Epithelial cell of esophagus (primary cell): ENCODE results near the genes NEK10 and SLC4A7.

- RRBS, result no CpG with 5 or more reads among the region's 4 CpGs
Observed at GRCh38 chr3:24311651-24312535, 182.8 kb downstream of the THRB start.

- RRBS, result no CpG with 5 or more reads among the region's 2 CpGs
Observed at GRCh38 chr3:24363104-24363669, 131.5 kb downstream of the THRB start.

DNA sequence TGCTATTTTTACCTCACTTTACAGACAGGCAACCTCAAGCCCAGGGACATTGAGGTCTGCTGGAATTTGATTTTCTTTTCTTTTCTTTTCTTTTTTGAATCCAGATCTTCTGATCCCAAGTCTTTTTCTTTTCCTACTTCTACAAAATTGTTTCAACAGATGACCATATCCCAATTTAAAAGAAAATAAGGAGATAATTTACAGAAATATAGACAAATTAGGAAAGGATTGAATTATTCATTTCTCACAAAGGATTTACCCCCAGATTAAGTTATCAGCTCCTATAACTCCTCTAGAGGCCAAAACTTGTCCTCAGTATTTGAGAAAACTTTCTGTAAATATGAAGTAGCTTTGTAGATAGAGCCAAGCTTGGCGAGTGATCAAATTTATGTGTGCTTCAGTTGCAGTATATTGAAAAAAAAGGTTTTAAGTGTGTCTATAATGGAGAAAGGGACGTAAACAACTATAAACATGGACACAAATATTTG lies 118.9 kb downstream of the THRB start:
- RRBS, result no CpG with 5 or more reads among the region's 2 CpGs

DNA sequence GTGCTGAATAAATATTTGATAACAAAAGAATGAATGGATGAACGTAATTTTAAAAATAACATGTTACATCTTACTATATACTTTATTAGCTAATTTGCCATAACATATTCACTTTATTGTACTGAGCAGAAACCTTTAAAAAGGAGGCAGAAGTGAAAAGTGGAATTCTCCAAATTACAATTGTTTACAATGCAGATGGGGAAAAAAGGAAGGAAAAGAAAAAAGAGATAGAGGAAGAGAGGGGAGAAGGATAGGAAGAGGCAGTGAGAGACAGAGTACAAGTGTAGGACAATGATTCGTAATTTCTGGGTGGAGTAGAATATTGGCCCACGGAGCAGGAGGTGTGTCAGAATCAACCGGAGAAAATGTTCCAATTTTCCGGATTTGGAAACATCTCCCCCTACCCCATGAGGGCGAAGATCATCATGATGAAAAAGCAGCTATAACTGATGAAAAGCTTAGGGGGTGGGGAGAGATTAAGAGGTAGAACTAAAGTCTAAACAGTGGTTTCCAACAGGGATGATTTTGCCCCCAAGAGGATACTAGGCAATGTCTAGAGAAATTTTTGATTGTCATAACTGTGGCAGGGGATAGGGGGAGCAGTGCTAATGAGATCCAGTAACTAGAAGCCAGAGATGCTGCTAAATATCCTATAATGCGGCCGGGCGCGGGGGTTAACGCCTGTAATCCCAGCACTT lies 16.1 kb downstream of the THRB start:
- RRBS, result no CpG with 5 or more reads among the region's 11 CpGs

GRCh38 chr3:24494193-24494559 lies 474 bp downstream of the THRB start:
- RRBS, result 2% methylated on average over 5 of the region's 25 CpGs

DNA sequence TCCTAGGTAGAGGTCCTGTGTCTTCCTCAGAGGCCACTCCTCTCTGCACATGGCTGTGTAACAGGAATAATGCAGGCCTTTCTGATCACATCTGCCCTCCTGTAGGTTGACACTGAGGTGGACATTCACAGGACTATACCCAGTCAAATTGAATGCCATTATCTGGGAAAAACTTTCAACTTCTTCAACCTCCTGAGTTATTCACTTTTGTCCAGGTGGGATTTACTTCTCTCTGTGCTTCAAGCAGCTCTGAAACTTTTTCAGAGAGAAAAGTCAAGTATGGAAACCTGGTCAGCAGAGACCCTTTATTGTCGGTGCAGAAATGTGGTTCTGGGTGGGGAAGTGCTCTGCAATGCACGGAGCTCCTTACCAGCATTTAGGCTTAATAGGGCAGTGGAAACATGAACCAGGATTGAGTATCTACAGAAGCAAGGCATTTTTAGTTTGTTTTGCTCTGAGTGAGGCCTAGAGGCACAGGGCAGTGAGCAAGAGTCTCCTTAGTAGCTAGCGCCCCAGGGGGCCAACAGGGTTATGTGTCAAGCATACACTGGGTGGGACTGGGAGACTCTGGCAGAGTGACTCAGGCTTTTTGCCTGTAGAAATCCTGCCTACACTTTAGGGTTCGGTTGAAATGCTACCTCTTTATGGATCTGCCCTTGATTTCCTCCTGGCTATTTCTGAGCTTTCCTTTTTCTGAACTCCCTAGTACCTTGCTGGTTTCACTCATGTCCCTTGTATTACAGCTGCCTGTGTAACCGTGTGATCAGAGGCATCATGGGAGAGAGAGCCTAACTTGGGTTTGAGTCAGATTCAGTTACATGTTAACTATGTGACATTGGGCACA lies 72.3 kb downstream of the TOP2B start:
- RRBS, result no CpG with 5 or more reads among the region's 5 CpGs

GRCh38 chr3:25635527-25636146 lies 29.1 kb downstream of the TOP2B start:
- RRBS, result no CpG with 5 or more reads among the region's 1 CpG

DNA sequence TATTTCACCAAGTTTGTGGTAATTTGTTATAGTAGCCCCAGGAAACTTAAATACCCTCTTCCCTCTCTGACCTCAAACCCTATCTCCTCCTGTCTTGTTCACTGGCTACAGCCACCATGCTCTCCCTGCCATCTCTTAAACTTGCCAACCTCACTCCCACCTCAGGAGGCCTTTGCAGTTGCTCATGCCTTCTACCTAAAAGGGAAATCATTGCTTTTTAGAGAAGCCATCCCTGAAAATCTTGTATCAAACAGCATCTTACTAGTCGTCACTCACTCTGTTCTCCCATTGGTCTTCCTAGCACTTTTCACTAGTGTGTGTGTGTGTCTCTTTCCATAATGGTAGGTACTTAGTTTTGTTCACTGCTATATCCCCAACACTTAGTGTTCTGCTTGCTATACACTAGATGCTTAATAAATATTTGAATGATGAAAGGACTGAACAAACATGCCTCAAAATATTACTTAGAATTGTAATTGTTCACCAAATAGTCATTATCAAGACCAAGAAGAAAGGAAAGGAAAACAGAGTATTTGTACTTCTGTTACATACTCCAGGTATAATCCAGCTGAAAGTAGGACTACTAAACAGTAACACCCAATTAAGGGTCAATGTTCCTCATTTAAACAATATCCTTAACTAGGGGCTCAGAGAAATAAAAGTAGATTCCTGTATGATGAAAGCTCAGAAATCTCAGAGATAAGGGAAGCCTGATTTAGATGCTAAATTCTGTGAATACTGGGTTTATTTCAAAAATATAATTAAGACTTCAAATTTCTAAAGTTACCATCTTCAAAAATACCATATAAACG lies 39.8 kb downstream of the NGLY1 start:
- RRBS, result no CpG with 5 or more reads among the region's 2 CpGs

- RRBS, result no CpG with 5 or more reads among the region's 2 CpGs
Observed at GRCh38 chr3:26106076-26106593, 316.2 kb downstream of the OXSM start.

DNA sequence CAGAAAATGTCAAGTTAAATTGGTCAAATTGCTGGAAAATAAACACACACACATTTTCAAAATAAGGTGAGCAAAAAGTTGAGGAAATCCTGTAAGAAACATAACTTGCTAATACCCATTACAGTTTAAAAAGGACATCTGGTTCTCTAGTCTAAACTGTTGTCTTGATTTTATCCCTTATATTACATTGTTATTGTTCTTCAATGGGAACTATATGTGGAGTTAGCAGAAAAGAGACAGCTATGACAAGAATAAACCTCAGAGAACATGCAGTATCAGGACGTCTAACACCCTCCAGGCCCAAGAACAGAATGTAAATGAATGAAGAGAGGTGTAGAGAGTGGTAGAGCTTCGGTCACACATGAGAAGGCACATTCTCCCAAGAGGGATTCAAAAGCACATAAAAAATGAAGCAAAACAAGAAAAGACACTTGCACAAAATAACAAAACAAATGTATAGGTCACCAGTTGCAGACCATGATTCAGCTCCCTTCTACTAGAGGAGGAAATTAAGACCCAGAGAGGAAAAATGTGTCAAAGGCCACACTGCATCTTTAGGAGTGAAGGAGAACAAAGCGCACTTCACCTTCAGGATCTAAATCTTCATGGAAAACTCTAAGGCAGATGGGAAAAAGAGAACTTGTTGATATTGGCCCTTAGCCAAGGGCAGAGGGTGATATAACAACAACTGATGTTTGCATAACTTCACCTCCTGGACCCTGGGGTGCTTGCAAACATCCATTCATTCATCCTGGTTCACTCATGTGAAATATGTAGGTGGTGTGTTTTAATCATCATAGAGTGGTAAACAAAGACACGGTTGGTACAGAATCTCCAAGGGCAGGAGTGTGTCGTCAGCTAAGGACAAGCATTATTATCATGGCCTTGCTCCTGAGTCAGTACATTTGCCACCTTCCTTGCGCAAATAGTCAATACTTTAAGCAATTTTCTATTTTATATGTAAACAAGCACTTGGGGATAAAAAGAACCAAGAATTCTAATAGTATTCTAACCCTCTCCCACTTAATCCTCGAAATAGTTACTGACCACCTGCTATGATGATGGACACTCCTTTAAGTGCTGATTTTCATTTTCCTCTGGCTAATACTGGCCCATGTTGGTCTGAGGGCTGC lies 8.8 kb downstream of the NEK10 start:
- RRBS, result no CpG with 5 or more reads among the region's 7 CpGs

- RRBS, result 3% methylated on average over 12 of the region's 48 CpGs
Observed at GRCh38 chr3:27368873-27369842, at the start of gene NEK10. NEK10 (minus strand) TSS chr3:27369383.

DNA sequence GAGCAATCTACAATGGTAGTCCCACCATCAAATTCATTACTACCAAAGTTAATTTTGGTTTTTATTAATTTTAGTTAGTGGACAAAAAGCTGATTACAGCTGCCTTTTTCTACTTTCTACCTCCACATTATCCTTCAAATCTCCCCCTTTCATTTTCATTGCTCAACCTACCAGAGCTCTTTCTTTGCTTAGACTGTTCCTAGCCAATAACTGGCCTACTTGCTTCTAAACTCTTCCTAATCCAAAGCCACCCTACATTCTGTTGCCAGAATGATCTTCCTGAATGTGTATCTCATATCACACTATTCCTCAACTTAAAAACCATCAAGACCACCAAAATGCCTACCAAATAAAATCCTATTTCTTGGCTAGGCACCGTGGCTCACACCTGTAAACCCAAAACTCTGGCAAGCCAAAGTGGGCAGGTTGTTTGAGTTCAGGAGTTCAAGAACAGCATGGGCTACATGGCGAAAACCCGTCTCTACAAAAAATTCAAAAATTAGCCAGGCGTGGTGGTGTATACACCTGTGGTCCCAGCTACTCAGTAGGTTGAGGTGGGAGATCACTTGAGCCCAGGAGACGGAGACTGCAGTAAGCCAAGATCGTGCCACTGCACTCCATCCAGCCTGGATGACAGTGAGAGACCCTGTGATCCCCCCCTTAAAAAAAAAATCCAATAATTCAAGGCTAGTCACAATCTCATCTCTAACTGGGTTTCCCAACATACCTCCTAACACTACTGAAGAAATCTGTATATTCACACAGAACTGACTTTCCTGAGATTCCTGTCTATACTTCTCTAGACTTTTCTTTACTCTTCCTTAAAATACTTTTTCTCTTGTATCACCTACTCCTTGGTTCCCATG lies 48.8 kb downstream of the SLC4A7 start:
- RRBS, result no CpG with 5 or more reads among the region's 6 CpGs

DNA sequence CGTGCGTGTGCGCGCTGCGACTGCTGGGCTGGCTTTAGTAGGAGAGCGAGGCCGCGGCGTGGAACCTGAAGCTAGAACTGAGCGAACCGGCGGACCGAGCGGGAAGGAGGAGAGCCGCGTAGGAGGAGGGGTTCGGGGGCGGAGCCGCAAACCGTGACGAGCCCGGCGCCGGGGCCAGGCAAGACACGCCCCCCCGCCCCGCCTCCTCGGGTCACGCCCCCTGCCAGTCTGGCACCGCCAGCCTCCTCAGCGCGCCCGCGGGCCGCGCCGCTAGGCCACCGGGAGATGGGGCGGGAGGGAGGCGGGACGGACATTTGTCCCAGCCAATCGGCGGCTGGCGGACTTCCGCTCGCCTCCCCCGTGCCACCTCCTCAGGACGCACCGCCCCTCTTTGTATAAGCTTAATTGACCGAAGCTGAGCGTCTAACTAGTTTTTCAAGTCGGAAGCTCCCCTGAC lies at the start of gene SLC4A7:
Gene SLC4A7 (minus strand): TSS at position 79 of the 457 bp plus-strand sequence.
- RRBS, result 1% methylated on average over 12 of the region's 52 CpGs

DNA sequence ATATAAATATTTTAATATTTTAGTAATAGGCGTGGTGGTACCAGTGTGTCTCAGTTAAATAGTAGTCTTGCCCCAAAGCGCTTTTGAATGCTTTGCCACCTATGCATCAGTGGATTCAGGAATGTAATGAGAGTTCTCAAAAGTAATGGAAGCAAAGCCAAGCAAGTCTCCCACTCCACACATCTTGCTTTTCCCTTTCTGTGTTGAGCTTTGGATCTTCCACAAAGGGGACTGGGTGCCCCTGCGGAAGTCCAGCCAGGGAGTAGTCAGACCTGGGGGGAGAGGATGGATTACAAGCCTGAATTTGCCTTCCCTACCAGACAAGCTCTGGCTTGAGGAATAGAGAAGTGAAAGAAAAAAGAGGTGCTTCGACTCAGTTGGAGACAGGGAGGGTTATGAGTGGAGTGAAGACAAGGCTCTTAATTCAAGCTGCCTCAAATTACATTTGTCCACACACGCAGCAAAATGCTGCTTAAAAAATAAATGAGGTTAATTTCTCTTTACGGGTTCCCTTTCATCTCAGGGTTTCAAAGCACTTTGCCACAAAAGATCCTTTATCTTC lies 48.9 kb upstream of the SLC4A7 start:
- RRBS, result no CpG with 5 or more reads among the region's 6 CpGs

DNA sequence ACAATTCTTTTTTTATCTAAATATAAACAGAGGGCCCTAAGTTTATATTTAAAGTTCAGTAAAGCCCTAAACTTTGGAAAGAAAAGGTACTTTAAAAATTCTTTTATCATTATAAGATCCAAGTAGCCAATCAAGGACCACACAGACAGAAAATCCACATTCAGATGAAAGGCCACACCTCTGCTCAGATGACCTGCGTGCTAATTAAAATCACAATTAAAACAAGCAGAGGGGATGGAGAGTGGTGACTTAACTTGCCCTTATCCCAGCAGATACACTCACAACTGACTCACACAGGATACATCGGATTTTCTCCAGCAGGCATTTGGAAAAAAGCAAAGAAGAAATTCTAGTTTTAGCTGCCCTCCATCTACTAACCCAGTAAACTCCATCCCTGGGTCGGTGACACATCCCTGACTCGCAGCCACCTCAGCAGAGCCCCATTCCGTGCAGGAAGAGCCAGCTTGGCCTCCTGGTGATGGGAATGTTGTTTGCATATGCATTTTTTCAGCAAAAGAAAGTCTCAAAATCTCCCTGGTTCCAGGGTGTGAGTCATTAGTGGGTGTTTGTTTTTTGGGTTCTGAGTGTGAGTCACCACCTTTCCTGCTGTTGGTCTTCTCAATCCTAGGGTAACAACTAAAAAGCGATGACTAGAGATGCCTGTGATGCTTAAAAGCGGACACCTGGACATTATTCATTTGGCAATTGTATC lies 49.6 kb upstream of the SLC4A7 start:
- RRBS, result no CpG with 5 or more reads among the region's 7 CpGs

GRCh38 chr3:27535523-27535722 lies 51.2 kb upstream of the SLC4A7 start:
- RRBS, result no CpG with 5 or more reads among the region's 1 CpG

DNA sequence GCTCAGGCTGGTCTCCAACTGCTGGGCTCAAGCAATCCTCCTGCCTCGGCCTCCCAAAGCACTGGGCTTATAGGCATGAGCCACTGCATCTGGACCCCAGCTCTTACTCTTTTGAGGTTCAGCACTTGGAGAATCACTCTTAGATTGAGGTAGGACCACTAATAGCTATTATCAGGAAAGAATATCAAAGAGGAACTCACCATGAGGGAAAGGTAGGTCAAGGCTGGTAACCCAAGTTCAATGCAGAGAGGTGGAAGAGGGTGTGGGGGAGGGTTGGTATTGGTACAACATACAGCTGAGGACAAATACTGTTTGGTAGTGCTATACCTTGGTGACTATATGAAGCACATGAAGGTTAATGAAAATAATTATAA lies 81.1 kb downstream of the EOMES start:
- RRBS, result no CpG with 5 or more reads among the region's 1 CpG

- RRBS, result 0% methylated on average over 1 of the region's 5 CpGs
Observed at GRCh38 chr3:27726346-27726545, 4.1 kb upstream of the EOMES start.

- RRBS, result no CpG with 5 or more reads among the region's 2 CpGs
Observed at GRCh38 chr3:28277289-28278344, 36.2 kb downstream of the CMC1 start.